Endometrial microvascular endothelial cells (primary cell): ENCODE measurements around the genes SNAP47 and IBA57.

- RAMPAGE, long total RNA, result no peak
Observed at GRCh38 chr1:226940478-226941170, 530 bp downstream of the COQ8A start.

DNA sequence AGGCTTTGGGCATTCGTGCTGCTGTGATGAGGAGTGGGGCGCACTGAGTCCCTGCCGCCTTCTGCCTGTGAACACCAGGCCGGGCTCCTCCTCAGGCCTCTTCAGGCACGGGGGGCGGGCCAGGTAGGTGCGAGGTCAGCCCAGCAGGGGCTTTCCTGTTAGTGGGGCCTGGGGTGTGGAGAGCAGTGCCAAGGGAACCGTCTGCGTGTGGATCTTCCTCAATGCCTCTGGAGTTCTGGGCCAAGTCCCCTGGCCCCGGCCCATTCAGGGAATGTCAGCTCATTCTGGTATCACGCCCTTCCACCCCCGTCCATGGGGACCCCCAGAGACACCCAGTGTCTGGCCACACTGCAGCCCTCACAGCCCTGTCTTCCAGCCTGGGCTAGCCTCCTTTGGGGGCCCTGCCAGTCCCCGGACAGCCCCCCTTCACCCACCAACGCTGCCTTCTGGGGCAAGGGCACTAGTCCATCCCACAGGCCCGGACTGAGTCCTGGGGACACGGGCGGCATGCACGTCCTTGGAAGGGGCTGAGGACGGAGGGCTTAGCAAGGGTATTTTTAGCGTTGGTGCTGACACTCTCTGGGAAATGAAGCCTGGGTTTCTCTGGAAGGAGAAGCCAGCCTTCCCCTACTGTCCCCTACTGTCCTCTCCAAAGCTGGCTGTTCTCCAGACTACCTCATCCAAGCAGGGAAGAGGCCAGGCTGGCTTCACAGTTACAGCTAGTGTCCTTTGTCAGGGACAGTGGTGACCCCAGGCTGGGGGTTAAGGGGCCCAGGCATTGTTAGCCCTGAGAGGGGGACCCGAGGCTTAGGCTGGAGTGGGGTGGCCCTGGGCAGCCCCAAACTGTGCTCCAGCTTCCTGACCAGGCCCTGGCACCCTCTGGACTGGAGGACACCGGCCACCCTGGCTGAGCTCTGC lies 39.4 kb downstream of the COQ8A start:
- RAMPAGE, long total RNA, result no peak

DNA sequence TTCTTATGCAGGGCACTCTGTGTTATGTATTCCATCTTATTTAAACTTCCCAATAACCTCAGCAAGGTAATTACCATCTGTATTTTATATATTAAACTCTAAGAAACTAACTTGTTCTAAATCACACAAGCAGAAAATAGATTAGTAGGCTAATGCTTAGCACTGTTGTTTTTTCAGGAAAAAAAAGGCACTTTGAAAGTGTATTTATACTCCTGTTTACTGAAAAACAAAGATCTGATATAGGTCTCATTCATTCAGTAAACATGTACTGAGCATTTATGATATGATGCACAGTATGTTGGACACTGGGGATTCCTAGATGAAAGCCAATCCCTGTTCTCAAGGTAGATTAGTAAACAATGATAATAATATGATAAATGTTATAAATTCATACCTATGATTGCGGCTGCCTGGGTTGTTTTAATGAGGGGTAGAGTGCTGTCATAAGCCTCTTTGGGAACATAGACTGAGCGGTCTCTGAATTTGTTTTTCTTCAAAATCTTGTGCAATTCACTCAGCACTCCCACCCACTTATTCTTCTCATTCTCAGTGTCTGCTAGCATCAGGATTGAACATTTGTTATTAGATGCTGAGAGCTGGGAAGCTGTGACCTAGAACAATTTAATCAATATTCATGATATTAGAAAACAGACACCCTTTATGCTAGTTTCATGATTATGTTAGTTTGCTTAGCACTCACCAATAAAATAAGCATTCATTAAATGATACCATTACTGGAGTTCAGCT lies 91.0 kb downstream of the COQ8A start:
- RAMPAGE, long total RNA, result no peak

DNA sequence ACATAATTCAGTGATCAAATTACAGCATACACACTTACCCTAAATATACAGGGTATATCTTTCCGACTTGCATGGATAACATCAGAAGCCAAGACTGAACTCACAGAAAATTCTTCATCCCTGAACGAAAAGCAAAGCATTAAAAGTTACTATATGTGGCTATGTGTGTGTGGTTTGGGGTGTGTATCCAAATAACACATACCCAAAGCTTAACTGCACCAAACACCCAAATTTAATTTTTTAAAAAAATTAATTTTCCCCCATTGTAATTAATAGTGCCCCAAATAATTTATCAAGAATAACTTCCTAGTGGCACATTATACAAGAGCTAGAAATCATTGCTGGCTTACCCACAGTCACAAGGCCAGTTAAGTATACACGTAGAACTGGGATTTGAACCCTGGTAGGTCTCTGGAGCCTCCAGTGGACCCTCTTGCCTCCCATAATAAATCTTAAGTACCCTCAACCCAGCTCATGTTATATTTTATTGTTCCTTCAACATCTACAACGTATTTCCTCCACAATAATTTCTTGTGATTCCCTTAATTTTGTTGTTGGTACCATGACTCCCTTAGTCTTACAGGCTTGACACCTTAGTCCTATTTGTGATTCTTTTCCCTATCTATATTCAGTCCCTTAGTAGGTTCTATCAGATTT lies 93.3 kb downstream of the COQ8A start:
- RAMPAGE, long total RNA, result no peak

GRCh38 chr1:227139486-227139977 lies 178.8 kb downstream of the CDC42BPA start:
- RAMPAGE, long total RNA, result no peak

GRCh38 chr1:227323226-227323661 lies 5.0 kb upstream of the CDC42BPA start:
- RAMPAGE, long total RNA, result no peak

- RAMPAGE, long total RNA, result start-site peak on the minus strand at chr1:227735264-227735290, 39 and 50 reads in 2 replicates; start-site peak on the plus strand at chr1:227735428-227735461, 26 and 78 reads in 2 replicates
Observed at GRCh38 chr1:227734954-227735946, at the start of gene SNAP47. Gene SNAP47 (plus strand): TSS chr1:227735435.

- RAMPAGE, long total RNA, result no peak
Observed at GRCh38 chr1:227895767-227896560, 51.8 kb downstream of the WNT9A start.

GRCh38 chr1:227910030-227910373 lies 37.7 kb downstream of the WNT9A start:
- RAMPAGE, long total RNA, result no peak

GRCh38 chr1:227934421-227935206 lies 13.1 kb downstream of the WNT9A start:
- RAMPAGE, long total RNA, result no peak

DNA sequence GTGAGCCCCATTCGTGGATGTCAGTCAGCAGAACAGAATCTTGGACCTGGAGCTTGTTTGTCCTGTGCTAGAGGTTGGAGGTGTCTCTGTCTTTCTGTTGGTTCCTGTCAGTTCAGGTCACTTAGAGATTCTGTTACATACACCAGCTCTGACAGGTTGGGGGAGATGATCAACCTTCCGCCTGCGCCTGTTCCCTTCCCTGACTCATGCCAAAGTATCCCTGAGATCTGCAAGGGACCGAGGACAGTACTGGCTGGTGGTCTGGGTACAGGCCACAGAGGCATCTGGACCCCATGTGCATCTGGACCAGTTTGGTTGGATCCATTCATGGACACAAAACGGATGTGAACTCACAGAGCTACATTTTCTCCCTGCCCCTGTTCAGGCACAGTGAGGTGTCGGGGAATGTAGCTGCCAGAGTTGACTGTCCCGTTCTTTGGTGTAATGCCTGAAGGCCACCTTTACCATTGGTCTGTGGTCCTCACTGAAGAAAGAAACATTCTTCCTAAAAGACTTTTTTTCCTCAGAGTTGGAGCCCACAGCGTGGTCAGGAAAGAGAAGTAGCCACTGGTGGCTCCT lies 10.1 kb downstream of the ARF1 start:
- RAMPAGE, long total RNA, result no peak

GRCh38 chr1:228105285-228105806 lies 2.2 kb upstream of the C1orf35 start:
- RAMPAGE, long total RNA, result no peak

DNA sequence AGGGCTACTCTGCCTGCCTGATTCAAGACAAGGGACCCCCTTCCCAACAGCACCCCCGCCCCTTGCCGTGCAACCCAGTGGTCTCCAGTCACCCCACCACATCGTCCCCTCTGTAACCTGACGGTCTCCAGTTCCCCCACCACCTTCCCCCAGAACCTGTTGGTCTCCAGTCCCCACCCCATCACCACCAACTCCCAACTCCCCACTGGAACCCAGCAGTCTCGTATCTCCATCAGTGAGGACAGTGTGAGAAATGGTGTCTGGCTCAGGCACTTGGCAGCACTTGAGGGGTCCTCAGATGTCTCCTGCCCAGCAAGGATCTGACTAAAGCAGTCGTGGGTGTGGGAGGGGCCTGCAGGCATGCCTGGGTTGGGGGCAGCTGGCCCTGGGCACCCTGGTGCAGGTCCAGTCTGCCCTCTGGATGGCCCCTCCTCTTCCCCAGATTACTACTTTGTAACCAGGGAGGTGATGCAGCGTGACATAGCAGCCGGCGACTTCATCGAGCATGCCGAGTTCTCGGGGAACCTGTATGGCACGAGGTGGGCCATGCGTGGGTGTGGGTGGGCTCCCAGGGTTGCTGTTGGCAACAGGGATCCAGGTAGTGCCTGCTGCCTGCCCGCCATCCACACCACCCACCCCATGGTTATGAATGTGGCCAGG lies 3.2 kb upstream of the GJC2 start:
- RAMPAGE, long total RNA, result no peak

DNA sequence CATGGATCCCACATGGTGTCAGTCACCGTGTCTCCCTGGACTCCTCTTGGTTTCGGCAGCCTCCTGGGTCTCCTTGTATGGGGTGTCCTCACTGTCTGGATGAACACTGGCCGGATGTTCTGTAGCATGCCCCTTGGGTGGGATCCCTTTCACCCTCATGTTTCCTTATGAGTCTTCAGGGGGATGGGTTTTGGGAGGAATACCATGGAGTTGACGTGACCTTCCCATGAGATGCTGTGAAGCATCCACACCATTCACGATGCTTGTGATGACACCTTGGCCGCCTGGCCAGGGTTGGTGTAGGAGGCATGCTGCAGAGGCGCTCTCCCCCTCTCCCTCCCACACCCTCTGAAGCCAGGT lies 4.4 kb downstream of the GJC2 start:
- RAMPAGE, long total RNA, result no peak

DNA sequence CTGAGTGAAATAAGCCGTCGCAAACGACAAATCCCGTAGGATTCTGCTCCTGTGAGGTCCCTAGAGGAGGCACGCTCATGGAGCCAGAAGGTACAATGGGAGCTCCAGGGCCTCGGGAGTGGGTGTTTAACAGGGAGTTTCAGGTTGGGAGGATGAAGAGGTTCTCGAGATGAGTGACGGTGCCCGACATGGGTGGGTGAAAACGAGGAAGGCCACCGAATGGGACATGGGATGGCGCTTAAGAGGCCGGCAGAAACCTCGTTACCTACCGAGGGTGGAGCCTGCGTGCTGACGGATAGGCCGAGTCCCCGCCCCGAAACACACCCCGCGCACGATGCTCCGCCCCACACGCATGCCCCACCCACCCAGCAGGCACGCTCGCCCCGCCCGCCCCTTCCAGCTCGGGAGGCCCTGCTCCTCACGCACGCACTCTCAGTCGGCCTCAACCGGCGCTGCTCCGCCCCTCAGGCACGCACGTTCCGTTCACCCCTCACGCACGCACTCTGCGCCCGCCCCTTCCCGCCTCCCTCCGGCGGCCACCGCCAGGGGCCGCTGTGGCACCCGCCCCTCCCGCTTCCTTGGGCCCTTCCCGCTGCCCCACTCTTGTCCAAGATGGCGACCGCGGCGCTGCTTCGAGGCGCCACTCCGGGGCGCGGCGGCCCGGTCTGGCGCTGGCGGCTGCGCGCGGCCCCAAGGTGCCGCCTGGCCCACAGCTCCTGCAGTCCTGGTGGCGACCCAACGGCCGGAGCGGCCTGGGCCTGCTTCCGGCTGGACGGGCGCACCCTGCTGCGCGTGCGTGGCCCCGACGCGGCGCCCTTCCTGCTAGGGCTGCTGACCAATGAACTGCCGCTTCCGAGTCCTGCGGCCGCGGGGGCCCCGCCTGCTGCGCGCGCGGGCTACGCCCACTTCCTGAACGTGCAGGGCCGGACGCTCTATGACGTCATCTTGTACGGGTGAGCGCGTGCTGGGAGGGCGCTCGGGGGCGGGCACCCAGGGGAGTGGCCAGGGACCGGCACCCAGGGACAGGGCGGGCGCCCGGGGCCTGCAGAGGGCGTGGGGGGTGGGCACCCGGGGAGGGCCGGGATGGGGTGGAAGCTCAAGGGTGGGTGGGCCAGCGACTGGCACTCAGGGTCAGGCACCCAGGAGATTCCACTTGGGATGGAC lies at the start of gene IBA57:
IBA57 (plus strand) TSS at position 600 of the 1,164 bp plus-strand sequence.
- RAMPAGE, long total RNA, result no peak

DNA sequence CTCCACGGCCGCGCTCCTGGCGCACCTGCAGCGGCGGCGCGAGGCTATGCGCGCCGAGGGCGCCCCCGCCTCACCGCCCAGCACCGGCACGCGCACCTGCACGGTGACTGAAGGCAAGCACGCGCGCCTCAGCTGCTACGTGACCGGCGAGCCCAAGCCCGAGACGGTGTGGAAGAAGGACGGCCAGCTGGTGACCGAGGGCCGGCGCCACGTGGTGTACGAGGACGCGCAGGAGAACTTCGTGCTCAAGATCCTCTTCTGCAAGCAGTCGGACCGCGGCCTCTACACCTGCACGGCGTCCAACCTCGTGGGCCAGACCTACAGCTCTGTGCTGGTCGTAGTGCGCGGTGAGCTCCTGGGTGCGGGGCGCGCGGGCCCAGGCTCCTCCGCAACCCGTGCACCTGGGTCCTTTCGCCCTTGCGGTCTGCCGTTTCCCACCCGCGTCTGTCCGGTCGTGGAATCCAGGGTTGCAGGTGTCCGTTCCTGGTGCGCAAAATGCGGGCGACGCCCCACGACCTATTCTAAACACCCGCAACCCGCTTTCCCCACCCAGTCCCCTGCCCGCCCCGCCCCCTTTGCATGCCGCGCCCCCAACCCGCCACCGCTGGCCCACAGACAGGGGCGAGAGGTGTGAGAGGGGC lies 4.7 kb downstream of the OBSCN start:
- RAMPAGE, long total RNA, result no peak

DNA sequence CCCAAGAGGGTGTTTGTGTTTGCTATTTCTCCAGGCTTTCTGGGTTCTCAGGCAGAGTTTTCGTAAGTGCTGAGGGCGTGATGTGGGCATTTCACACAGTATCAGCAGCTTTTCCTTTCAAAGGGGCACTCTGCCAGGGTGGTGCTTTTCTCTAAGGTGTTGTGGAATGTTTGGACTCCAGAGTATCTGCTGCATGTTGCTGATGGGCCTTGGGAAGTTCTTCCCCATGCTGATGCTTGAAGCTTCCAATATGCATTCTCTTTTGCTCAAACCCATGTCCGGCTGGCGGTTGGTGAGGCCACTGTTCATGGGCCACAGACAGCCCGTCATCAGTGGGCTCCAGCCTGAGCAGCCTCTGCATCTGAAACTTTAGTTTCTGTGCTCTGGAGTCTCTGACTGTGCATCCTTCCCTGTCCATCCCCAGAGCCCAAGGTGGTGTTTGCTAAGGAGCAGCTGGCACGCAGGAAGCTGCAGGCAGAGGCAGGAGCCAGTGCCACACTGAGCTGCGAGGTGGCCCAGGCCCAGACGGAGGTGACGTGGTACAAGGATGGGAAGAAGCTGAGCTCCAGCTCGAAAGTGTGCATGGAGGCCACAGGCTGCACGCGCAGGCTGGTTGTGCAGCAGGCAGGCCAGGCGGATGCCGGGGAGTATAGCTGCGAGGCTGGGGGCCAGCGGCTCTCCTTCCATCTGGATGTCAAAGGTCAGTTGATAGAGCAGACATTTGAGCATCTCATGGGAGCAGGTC lies 16.4 kb downstream of the OBSCN start:
- RAMPAGE, long total RNA, result no peak

DNA sequence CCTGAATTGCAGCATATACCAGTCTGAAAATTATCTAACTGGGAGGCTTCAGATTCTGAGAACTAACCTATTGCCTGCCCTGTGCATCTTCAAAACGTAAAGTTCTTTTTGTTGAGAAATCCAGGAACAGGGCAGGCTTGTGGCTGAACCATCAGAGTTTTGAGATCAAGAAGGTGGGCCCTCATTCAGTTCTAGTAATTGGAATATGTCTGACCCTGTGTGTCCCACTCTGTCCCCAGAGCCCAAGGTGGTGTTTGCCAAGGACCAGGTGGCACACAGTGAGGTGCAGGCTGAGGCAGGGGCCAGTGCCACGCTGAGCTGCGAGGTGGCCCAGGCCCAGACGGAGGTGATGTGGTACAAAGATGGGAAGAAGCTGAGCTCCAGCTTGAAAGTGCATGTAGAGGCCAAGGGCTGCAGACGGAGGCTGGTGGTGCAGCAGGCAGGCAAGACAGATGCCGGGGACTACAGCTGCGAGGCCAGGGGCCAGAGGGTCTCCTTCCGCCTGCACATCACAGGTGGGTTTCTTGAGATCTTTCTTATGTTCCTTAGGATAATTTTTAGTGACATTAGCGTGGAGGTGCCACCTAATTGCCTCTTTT lies 35.2 kb downstream of the OBSCN start:
- RAMPAGE, long total RNA, result no peak

GRCh38 chr1:228276877-228277775 lies 69.3 kb downstream of the OBSCN start:
- RAMPAGE, long total RNA, result no peak

DNA sequence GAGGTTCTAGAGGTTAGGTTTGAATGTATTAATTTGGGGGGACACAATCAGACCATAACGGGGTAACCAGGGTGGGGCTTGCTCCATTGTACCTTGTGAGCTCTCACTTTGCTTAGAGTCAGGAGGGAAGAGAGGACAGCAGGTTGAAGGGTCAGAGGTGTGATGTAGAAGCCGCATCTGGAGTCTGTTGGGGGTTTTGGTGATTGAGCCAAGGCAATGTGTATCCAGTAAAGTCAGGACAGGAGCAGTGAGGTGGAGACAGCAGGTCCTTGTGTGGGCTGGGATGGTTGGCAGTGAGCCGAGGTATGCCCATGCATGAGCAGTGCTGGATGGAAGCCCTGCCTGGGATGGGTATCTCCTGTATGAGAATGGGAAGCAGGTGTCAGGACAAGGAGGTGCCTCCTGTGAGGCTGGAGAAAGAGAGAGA lies 89.9 kb downstream of the OBSCN start:
- RAMPAGE, long total RNA, result no peak